Gastrocnemius medialis (tissue), 3 donors: Measurements from ENCODE around the gene ZFAND2A.

DNA sequence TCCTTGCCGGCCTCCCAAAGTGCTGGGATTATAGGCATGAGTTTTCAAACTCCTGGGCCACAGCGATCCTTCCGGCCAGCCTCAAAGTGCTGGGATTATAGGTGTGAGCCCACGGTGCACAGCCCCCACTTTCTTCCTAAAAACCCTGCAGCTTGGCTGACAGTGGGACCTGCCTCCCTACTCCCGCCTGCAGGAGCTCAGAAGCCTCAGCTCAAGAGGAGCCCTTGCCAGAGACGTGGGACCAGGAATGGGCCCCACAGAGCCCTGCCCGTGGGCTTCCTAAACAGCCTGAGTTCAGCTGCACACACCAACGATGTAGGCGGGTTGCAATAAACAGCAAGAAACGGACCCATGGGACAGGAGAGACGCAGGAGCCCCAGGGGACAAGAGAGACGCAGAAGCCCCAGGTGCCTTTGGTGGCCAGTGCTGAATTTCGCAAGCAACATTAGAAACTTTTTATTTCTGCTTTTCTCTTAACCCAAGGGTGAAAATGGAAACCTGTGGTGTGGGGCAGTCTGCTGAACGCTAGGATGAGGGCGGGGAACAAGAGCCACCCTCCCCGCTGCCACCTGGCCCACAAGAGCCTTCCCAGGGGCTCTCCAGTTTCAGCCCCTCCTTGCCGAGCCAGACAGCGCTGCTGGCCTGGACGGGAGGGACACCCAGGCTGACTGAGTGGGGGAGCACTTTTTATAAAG, 20.1 kb upstream of the GPR146 start:
- PRO-cap, result no peak
- RAMPAGE, long total RNA, 3 experiments, result no peak in any of the 3 experiments

GRCh38 chr7:1040674-1041324, 3.5 kb upstream of the GPR146 start:
- PRO-cap, result no peak
- RAMPAGE, long total RNA, 3 experiments, result no peak in any of the 3 experiments

DNA sequence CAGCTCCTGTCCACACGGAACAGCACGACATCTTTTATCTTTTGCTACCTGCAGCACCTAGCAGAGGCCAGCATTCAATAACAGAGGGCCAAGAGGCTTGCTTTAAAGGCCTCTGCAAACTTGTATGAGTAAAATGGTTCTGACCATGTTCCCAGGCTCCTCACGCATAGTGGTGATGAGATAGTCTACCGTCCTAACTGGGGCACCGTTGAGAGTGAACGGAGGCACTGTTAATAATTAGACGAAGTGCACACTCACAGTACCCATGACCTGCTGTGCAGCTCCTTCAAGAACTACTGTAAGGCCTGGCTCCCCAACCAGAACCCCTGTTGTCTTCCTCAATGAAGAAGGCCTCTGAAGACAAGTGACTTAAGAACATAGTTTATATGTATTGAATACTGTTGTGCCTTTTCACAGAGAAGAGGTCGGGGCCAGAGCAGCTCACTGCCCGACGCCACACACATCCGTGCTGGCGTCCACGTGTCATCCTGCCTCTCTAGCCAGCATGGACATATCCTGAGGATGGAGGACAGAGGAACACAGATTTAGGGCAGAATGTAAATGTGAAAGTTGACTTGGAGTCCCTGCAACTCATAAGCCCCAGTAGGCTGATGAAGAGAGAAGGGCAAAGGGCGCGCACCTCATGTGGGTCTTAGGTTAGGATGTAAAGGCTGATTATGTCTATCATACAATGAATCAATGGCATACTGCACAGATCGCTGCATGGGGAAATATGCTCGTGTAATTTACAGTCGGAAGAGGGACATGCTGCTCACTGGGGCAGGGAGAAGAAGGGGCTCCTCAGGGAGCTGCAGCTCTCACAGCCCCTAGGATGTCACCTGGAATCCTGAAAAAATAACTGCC, 1.3 kb downstream of the GPR146 start:
- PRO-cap, result no peak
- RAMPAGE, long total RNA, 3 experiments, result no peak in any of the 3 experiments

DNA sequence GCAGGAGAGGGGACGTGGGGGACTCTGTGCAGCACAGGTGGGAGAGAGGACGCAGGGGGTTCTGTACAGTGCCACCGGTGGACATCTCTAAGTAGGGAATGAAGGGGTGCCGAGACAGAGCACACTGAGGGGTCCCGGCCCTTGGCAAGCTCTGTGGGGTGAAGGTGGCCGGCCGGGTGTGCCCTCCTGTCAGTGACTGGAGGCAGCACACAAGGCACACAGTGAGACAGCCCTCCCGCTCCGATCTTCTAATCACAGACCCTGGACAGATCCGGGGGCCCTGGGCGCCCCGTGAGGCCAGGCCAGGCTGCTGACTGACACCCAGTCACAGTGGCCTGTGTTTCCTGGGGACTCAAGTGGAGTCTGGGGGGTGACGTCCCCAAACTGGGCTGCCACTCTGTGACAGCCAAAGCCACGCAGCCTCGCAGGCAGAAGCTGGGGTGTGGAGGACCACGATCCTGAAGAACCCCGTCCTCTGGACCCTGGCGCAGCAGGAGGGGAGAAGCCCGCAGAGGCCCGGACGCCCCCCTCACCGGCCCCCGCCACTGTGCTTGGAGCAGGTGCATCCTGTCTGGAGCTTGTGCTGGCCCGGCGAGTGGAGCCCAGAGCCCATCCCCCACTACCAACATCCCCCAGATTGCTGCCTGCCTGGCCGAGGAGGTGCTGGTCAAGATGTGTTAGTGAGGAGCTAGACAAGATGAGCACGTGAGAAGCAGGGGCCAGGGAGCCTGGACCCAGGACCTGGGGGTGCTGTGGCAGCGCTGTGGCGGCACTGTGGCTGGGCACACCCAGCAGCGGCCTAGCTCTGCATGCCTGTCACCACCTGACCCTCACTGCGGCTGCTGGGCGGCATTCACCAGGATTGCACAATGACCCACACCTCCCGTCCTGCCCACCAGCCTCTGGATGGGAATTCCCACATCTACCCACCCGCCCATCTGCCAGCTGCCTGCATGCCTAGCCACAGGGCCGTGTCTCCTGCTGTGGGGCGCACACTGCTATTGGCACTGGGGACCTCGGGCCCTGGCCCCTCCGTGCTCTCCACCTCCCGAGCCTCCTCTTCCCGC, 11.5 kb downstream of the GPR146 start:
- PRO-cap, result unidirectional peak, minus-strand start at position 776 of the sequence
- RAMPAGE, long total RNA, 3 experiments, result no peak in any of the 3 experiments

- PRO-cap, result no peak
- RAMPAGE, long total RNA, 3 experiments, result no peak in any of the 3 experiments
These were observed 13.8 kb downstream of the C7orf50 start for GRCh38 chr7:1124292-1124698.

DNA sequence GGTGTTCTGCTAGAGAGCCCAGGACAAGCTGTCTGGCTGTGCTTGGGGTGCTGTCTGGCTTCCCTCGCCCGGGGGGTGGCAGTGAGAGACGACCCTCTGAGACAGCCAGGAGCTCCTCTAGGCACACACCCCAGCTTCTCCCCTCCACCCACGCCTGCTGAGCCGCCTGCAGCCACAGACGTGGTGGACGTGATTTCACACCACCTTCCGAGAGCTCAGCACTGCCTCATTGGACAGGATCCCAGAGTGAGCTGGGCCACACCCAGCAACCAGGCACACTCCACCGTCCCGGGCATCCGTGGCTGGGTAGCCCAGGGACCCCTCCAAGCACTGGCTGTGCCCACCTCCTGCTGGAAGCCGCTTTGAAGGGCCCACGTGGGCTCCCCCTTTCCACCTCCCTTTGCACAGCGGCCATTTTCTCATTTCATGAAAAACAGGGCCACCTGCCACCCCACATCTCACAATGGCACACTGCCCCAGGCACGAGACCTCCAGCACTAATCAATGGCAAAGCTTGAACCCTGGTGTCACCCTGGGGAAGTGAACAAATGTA, 13.0 kb downstream of the C7orf50 start:
- PRO-cap, result unidirectional peak, minus-strand start at position 156 of the sequence
- RAMPAGE, long total RNA, 3 experiments, result no peak in any of the 3 experiments

GRCh38 chr7:1158115-1158577, 1.9 kb downstream of the ZFAND2A start:
- PRO-cap, result no peak
- RAMPAGE, long total RNA, 3 experiments, result no peak in any of the 3 experiments

GRCh38 chr7:1159877-1161226, at the start of gene ZFAND2A:
Gene ZFAND2A (minus strand): TSS chr7:1160196.
- PRO-cap, result bidirectional peak, plus-strand start at chr7:1160467, minus-strand start at chr7:1160189
- RAMPAGE, long total RNA, 3 experiments, result start-site peak on the minus strand in 3 of 3 experiments, at chr7:1160133-1160229 at its widest, 9 to 226 reads per replicate

DNA sequence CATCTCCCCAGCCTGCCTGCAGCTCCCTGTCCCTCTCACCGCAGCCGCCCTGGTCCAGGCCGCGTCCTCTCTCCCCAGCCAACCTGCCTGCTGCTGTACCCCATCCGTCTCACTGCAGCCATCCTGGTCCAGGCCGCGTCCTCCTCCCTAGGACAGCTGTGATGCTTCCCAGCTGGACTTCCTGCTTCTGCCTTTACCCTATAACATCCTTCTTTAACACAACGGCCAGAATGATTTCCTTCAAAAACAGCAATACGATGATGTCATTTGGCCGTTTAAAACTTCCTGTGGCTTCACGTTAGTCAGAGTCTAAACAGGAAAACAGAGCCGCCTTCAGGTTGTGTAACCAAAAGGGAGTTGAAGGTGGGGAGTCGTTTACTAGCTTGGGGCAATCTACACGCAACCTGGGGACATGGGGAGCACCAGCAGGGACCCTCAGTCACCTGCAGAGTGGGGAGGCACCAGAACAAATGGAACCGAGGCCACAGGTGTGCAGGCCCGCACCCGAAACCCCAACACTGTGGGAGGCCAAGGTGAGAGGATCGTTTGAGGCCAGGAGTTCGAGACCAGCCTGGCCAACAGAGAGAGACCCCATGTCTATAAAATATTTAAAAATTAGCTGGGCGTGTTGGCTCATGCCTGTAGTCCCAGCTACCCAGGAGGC, 32.3 kb upstream of the ZFAND2A start:
- PRO-cap, result no peak
- RAMPAGE, long total RNA, 3 experiments, result no peak in any of the 3 experiments

DNA sequence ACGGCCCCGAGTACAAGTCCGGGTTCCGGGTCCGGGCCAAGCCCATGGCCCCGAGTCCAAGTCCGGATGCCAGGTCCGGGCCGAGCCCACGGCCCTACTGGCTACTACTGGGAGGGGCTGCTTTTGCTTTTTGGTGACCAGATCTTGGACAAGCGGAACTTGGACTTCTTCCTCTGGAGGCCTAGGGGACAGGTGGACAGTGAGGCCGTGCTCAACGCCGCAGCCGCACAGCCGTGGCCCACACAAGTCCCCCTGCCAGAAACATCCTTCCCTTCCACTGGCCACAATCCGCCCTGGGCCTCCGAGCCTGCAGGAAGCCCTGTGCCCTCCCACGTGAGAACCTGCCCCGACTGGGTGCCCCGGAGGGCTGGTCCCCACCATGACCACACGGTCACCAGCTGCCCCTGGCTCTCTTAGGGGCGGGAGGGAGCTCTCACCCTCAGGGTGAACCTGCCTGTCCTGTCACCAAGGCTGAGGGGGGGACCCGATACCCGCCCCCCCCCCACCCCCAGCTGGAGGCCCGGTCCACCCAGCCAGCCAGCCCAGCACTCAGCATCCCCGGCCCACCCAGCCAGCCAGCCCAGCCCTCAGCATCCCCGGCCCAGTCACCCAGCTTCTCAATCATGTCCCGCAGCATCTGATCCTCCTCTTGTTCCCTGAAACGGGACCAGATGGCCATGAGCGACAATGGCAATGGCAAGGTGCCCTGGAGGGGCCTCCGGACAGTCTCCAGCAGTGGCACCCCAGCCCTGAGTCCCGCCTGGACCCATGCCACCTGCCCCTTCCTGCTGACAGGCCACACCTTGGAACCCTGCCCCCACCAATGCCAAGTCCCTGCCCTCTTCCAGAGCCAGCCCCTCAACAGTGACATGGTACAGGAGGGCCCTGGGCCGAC, 24.5 kb downstream of the MICALL2 start:
- PRO-cap, result no peak
- RAMPAGE, long total RNA, 3 experiments, result no peak in any of the 3 experiments

DNA sequence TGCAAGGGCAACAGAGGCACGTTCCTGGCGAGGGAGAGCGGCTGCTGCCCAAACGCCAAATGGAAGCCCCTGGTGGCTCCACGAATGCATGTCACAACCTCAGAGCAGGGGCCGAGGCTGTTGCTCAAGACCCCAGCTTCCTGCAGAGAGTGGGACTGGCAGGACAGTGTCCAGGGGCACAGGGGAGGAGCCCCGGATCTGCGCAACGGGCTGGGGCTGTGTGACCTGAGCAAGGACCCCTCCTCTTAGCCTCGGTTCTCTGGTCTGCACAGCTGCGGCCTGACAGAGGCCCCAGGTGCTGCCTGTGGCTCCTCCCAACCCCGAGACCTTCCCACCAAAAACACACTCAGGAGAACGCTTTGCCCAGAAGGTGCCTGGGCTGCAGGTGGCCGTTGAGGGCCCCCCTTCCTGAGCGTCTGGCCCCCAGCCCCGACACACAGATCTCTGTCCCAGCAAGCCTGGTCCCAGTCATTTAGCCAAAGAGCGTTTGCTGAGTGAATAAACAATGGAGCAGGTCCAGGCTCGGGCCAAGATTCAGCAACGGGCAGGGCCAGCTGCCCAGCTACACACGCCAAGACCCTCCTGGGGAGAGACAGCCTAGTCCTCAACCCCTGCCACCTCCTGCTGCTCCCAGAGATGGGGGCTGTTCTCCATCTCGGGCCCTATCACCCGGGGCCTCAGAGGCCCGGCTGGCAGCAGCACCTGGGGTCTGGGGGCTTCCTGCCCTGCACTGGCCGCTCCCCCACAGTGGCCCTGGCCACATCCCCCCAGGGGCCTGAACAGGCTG, 1.1 kb downstream of the MICALL2 start:
- PRO-cap, result no peak
- RAMPAGE, long total RNA, 3 experiments, result no peak in any of the 3 experiments

DNA sequence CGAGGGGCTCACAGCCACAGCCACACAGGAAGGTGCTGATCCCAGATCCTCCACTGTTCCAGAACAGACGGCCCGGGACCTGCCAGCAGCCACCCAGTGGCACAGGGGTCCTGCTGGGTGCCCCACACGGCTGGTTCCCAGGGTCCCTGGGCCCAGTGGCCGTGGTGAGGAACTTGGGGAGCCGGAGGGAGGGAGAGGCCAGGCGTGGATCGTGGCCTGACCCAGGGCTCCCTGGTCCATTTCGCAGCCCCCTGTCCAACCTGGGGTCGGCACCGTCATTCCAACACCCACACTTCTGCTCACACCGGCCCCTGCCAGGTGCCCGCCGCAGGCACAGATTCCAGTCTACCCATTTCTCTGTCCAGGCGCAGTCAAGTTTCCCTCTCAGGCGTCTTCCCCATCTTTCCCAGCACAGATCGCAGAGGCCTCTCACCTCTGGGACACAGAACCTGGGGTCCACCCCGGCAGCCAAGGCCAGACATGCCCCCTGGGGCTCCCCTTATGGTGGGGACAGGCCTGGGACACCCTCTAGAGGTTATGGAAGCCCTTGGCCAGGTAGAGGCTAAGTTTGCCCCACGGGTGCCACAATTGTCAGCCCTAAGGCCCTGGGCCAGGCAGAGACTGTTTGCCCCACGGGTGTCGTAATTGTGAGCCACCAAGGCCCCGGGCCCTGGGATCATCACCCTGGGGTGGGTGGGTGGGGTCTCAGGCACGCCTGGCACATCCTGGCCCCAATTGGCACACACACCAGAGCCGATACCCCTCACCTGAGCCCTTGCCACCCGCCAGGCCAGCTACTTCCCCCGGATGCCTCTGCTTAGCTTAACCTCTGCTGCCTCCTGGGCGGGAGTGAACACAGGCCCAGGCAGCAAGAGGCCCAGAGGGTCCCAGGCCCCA, 8.1 kb upstream of the MICALL2 start:
- PRO-cap, result no peak
- RAMPAGE, long total RNA, 3 experiments, result no peak in any of the 3 experiments

- PRO-cap, result no peak
- RAMPAGE, long total RNA, 3 experiments, result no peak in any of the 3 experiments
These were observed 13.8 kb upstream of the MICALL2 start for GRCh38 chr7:1472896-1473589.

- PRO-cap, result no peak
- RAMPAGE, long total RNA, 3 experiments, result no peak in any of the 3 experiments
These were observed 16.9 kb downstream of the INTS1 start for GRCh38 chr7:1487247-1487759.

- PRO-cap, result no peak
- RAMPAGE, long total RNA, 3 experiments, result no peak in any of the 3 experiments
These were observed 11.3 kb downstream of the MAFK start for GRCh38 chr7:1541911-1542190.

- PRO-cap, result no peak
- RAMPAGE, long total RNA, 3 experiments, result no peak in any of the 3 experiments
These were observed 8.2 kb downstream of the TMEM184A start for GRCh38 chr7:1547566-1548385.

- PRO-cap, result no peak
- RAMPAGE, long total RNA, 3 experiments, result no peak in any of the 3 experiments
These were observed 6.8 kb downstream of the TMEM184A start for GRCh38 chr7:1549166-1549736.

DNA sequence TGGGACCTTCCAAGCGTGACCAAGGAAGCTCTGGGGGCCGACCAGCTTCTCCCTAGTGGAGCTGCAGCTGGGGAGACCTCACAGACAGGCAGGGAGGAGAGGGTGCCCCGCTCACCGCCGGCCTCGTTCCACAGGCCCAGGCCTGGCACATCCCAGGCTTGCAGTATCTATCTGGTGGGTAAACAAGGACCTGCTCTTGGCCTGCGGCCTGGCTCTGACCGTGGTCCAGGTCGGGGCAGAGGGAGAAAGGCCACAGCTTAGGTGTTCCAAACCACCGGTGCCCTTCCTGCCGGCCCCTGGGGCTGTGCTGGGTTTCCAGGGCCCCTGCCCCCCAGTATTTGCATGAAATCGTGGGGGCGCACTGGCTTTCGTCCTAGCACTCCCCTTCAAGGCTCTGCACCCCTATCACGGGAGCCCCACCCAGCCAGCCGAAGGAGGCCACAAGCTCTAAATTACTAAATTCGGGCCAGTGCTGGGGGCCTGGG, 1.5 kb upstream of the ELFN1 start:
- PRO-cap, result no peak
- RAMPAGE, long total RNA, 3 experiments, result no peak in any of the 3 experiments

GRCh38 chr7:1670402-1670826, 337 bp downstream of the ELFN1 start:
- PRO-cap, result no peak
- RAMPAGE, long total RNA, 3 experiments, result no peak in any of the 3 experiments

DNA sequence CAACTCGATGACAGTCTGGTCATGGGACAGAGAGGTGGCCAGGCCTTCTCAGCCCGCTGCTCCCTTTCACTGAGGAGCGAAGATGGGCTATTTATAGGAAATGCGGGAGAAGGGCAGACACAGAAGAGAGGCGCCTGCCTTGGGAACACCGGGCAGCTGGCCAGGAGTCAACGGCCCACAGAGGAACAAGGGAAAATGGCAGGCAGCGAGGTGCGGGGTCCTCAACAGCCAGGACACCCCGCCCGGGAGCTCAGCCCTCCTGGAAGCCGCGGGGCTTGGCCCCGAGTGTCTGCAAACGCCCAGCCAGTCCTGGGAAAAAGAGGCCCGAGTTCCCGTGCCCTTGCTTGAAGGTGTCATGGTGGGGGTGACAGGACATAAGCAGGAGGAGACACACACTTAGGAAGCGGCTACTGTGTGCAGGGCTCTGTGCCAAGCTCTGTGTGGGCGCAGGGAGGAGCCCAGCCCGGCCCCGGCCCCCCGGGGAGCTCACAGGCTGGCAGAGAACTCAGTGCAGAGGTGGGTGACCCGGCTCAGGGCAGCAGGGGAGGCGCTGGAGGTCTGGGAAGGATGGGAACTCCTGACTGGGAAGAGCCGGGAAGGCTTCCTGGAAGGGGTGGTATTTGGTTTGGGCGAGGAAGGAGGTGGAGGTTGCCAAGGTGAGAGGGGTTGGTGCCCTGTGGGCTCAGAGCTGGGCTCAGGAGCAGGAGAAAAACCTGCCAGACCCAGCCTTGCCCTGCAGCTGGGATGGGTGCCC, 79.9 kb downstream of the ELFN1 start:
- PRO-cap, result no peak
- RAMPAGE, long total RNA, 3 experiments, result no peak in any of the 3 experiments